Measurements from ENCODE around the genes TNFSF13, ALOX12B and HES7.

GRCh38 chr17:7507947-7508664 is 26.9 kb downstream of the SLC35G6 start:
- PRO-cap, result no peak

GRCh38 chr17:7556547-7557055 is 1.9 kb upstream of the TNFSF13 start:
- PRO-cap, result no peak

GRCh38 chr17:7558592-7559756 is at the start of gene TNFSF13:
Gene TNFSF13, plus strand, starts transcription at chr17:7558750.
- PRO-cap, result no peak

DNA sequence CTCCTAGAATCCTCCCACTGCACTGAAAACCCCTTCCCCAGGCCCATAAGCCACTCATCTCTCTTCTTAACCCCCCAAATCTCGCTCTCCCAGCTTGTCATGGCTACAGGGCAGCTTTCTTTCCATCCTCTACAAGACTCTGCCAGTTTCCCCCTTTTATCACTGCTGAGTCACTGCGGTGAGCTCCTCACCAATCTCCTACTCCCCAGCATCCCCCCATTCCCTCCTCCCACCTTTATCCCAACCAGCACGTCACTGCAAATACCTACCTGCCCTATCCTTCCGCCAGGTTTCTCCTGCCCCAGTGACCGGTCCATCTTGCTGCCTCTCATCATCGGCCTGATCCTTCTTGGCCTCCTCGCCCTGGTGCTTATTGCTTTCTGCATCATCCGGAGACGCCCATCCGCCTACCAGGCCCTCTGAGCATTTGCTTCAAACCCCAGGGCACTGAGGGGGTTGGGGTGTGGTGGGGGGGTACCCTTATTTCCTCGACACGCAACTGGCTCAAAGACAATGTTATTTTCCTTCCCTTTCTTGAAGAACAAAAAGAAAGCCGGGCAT is 1.7 kb downstream of the CD68 start:
- PRO-cap, result no peak

DNA sequence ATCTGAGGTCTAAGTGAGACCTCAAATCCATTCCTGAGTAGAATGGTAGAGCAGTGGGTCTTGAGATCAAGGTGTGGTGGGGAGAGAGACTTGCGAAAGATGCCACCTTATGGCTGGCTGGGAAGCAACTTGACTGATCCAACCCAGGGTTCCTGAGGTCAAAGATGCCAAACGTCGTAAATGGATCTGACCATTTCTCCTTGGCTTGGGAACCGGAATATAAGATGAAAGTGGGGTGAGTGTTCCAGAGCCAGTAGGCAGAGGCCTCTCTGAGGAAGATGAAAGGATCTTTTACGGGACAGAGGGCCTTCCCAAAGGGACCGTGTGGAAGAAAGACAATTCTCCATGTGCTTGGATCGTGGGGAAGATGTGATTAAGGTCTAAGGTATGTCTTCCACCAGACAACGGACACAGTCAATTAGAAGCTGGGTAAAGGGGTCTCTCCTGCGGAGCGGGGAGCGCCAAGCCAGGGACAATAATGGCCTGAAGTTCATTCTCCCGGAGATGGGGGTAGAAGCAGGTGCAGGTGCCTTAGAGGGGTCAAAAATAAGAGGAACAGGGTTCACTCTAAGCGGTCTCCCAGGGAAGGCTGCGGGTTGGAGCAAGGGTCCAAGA is 863 bp downstream of the FXR2 start:
- PRO-cap, result no peak

- PRO-cap, result no peak
Observed at GRCh38 chr17:7809189-7809723, 24.8 kb upstream of the KDM6B start.

DNA sequence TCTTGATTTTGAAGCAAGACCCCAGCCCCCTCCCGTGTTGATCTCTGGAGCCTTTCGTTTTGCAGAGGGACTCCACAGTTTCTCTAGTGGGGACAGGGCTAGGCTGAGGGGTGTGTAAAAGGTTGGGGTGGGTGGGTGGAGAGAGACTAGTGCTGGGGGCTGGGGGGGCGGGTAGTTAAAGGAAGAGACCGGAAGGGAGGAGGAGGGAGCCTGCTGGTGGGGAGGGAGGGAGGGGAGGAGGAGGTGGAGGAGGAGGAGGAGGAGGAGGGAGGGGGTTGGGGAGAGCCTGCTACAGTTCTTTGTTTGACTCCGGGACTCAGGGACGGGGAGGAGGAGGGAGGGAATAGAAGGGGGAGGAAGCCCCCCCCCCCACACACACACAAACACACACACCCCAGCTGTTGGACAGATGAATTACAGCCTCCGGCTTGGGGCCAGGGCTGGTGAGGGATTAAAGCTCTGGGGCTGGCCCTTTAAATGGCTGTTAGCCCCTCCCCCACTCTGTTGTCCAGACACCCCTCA is 4.1 kb downstream of the KDM6B start:
- PRO-cap, result no peak

GRCh38 chr17:7843590-7843897 is 9.5 kb downstream of the KDM6B start:
- PRO-cap, result bidirectional peak, plus-strand start at chr17:7843753, minus-strand start at chr17:7843642

DNA sequence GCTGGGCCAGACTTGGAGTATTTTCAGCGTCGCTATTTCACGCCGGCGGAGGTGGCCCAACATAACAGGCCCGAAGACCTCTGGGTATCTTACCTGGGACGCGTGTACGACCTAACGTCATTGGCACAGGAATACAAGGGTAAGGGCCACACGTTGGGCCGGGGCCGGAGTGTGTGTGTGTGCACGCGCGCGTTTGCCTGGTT is 254 bp downstream of the CYB5D1 start:
- PRO-cap, result no peak

GRCh38 chr17:8019019-8019574 is 16.7 kb downstream of the GUCY2D start:
- PRO-cap, result no peak

DNA sequence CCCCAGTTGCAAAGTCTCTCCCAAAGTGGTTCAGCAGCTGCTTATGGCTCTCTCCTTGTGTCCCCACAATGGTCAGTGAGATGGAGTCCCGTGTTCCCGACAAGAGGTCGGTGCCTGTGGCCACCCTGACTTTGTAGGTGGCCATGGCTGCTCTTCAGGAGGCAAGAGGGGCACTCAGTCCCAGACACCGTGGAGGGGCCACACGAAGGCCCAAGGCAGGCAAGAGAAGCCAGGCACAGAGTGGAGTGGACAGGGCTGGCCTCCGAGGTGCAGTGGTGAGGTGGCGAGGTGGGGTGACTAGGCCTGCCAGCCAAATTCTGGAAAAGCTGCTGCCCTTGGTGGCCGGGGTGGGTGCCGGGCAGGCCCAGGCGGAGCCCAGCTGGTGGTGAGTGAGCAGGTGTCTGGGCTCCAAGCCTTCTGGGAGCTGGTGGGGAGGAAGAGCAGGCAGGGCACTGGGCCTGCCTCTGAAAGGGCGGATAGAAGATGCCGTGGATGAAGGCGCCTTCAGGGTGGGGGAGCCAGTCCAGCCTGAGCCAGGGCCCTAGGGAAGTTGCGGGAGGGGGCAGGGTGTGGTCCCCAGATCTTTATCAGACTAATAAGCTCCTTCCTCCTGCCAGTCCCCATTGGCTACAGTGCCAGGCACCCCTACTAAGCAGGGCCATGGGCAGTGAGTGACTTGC is at the start of gene ALOX12B:
Gene ALOX12B, minus strand, starts transcription at position 419 of the 680 bp plus-strand sequence.
- PRO-cap, result no peak

DNA sequence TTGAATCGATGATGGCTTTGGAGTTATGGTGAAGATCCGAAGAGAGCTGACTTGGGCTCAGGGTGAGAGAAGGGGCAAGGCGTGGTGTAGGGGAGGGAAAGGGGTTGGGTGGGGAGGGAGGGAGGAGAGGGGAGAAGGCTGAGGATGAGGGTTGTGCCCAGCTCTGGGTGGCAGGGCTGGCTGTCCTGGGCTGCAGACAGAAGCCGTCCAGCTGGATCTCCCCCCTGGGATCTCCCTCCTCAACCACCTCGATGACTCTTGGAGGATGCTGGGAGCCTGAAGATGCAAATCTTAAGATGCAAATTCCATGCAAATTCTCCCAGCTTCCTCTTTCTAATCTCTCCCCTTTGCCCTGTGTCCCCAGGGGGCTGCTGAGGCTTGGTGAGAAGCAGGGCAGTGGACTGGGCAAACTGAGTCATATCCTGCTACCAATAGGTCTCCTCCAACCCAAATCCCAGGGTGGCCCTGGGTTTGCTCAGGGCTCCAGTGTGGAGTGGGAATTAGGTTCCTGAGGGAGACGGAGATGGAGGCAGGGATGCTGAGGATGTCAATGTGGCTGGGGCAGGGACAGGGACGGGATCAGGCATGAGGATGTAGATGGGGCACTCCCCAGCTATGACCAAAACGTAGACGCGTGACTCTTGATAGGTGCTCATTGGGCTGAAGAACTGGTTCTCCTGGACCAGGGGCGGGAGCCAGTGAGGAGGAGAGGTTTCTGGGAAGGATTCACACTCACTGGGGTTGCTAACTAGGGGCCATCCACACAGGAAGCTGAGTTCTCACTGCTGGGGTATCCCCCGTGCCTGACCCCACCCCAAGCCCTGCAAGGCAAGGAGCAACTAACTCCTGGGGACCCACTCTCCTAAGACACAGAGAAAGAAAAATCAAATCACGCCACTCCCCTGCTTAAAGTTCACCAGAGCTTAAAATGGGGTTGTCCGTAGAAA is 3.6 kb upstream of the ALOX12B start:
- PRO-cap, result no peak

GRCh38 chr17:8123921-8125073 is at the start of gene HES7:
Gene HES7, minus strand, starts transcription at chr17:8124106.
- PRO-cap, result unidirectional peak, minus-strand start at chr17:8124104

GRCh38 chr17:8225894-8226983 is 15.9 kb upstream of the AURKB start:
- PRO-cap, result no peak

DNA sequence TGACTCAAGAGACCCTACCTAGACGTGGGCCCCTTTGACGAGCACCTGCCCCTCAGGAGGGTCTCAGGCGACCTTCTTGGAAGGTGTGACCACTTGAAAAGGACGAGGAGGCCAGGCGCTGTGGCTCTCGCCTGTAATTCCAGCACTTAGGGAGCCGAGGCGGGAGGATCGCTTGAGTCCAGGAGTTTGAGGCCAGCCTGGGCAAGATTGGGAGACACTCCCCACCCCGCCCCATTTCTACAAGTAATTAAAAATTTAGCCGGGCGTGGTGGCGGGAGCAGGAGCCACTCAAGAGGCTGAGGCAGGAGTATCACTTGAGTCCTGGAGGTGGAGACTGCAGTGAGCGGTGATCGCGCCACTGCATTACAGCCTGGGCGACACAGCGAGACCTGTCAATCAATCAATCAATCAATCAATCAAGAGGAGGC is 412 bp upstream of the RANGRF start:
- PRO-cap, result no peak

- PRO-cap, result no peak
Observed at GRCh38 chr17:8377242-8377976, 905 bp upstream of the KRBA2 start.

- PRO-cap, result no peak
Observed at GRCh38 chr17:8408300-8409023, 10.8 kb upstream of the RNF222 start.

GRCh38 chr17:8475119-8475476 is 39.4 kb downstream of the NDEL1 start:
- PRO-cap, result no peak

- PRO-cap, result no peak
Observed at GRCh38 chr17:8487331-8487745, 51.7 kb downstream of the NDEL1 start.

GRCh38 chr17:8697939-8699207 is 46.3 kb downstream of the CCDC42 start:
- PRO-cap, result unidirectional peak, plus-strand start at chr17:8698865

Data from left common carotid artery plus branches (tissue), 1 donor.